Jejunum (tissue), 1 donor: ENCODE measurements around the gene HBS1L.

DNA sequence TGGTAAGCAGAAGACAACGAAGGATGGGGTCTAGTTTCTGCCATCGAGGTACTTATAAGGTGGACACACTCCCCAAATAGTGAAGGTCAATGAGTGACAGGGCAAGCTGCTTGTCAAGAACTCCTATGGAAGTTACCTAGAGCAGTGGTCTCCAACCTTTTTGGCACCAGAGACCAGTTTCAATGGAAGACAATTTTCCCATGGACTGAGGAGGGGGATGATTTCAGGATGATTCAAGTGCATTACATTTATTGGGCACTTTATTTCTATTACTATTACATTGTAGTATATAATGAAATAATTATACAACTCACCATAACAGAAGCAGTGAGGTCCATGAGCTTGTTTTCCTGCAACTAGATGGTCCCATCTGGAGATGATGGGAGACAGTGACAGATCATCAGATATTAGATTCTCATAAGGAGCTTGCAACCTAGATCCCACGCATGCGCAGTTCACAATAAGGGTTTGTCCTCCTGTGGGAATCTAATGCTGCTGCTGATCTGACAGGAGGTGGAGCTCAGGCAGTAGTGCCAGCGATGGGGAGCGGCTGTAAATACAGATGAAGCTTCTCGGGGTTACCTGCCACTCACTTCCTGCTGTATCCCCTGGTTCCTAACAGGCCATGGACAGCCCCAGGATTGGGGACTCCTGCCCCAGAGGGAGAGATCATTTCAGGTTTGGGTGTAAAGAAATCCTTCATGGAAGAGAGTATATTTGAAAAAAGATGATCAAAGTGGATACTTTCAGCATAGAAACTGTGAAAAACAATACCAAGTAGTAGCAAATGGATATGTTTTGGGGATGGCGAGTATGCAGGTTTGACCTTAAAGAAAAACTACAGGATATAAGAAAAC, 139.5 kb upstream of the TCF21 start:
- PRO-cap, result no peak

GRCh38 chr6:133761733-133762130, 127.2 kb upstream of the TCF21 start:
- PRO-cap, result no peak

- PRO-cap, result no peak
Observed at GRCh38 chr6:133767242-133767807, 121.6 kb upstream of the TCF21 start.

DNA sequence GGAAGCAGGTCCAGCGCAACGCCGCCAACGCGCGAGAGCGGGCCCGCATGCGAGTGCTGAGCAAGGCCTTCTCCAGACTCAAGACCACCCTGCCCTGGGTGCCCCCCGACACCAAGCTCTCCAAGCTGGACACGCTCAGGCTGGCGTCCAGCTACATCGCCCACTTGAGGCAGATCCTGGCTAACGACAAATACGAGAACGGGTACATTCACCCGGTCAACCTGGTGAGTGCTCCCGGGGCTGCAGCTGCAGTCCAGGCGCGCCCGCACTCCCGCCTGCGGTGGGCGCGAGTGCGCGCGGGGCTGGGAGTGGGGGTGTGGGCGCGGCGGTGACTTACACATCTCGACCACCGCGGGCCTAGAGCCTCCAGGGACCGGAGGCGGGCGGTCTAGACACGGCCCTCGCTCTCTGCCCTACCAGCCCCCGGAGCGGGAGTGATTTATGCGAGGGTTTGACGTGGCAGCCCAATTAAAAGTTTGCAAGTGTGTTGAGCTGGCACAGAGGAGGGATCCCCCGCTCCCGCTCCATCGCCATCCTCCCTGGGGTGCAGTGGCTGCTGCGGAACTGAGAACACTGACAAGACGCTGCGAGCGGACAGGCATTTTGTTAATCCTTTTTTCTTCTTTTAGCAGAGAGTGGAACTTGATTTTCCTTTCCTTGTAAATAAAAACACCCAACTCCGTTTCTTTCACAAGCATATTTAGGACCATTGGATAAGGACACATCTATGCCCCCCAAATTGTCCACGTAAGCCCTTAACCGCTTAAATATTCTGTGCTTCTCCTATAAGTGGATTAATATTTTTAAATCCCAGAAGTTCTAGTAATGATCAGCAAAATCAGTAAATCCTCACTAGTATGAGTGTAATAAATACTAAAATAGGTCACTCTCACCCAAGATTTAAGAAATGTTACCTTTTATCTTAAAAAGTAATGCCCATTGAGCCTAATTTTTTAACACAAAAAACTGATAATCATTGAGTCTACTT, 1.0 kb downstream of the TCF21 start:
- PRO-cap, result bidirectional peak, plus-strand start at position 360 of the sequence, minus-strand start at position 277 of the sequence

DNA sequence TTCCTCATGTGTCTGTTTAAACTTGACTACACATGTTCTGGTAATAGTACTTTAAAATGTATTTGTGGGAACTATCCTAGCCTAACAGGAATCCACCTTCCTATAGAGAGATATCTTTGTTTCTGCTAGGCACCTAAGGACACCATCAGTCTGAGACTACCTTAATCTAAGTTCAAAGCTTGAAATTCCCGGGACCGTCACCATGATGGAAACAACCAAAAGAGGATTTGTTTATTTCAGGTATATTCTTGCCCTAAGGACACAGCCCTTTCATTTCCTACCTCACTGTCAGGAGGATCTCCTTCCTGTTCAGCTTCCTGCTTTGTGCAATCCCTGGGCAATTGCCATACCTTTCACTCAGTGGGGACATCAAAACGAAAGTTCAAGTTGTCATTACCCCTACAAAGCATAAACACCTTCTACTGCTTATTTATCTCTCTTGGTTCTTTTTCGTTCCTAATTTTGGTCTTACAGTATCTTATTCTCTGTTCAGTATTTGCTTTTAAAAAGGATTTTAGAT, 13.3 kb upstream of the TBPL1 start:
- PRO-cap, result no peak

- PRO-cap, result unidirectional peak, minus-strand start at chr6:134166566
Observed at GRCh38 chr6:134166281-134166670, 113.9 kb upstream of the SLC2A12 start.

- PRO-cap, result no peak
Observed at GRCh38 chr6:134516949-134517744, 199.2 kb upstream of the SGK1 start.

DNA sequence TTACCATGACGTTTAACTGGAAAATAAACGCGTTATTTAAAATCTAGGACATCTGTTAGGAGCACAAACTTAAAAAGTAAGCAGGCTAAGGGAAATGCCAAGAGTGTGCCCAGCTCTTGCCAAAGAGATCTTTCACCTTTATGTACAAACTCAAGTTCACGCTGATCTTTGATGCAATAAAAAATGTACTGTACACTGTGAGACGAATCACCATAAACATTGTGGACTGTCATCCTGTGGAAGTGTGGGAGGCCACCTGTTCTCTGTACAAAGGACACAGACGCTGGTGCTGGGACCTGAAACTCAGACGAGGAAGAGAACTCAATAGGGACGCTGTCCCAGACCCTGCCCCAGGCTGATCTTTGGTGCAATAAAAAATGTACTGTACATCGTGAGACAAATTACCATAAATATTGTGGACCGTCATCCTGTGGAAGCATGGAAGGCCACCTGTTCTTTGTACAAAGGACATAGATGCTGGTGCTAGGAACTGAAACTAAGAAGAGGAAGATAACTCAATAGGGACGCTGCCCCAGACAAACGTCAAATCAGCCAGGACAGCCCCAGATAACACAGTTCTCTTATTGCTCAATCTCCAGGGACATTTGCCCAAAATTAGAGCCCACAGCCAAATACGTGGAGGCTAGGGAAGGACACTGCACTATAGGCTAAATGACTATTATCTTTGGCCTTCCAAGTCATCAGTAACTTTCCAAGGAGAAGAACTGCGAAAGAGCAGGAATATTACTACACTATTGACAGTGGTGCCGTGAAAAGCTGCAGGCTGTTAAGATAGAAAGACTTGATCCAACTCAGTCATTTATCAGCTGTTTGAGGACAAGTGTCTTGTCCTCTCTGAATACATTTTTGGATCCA, 312.8 kb upstream of the SGK1 start:
- PRO-cap, result unidirectional peak, plus-strand start at position 306 of the sequence

DNA sequence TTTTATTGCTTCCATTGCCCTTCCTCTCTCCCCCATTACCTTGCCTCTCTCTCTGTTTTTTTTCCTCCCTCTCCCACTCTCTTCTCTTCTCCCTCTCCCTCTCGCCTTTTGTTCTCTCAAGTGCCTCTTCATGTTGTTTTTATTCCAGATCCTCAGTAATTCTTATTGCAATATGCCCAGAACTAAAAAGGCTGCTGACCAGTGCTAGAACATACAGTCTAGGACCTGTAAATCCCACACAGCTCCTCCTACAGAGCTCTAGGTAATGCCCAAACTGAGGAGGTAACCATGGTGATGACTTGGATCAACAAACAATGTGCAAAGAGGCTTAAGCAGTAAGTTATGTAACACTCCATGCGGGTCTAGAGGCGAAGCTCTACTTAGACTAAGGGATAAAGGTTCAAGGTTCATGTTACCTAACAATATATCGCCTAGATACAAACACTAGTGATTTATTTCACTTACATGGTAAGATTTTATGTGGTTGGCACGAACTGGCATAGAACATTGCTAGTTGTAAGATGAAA, 242.6 kb downstream of the ALDH8A1 start:
- PRO-cap, result bidirectional peak, plus-strand start at position 348 of the sequence, minus-strand start at position 246 of the sequence

GRCh38 chr6:135053986-135055119, at the start of gene HBS1L:
HBS1L (minus strand) TSS chr6:135054822.
- PRO-cap, result unidirectional peak, plus-strand start at chr6:135054570; bidirectional peak, plus-strand start at chr6:135054994, minus-strand start at chr6:135054819

GRCh38 chr6:135055120-135055767, 622 bp upstream of the HBS1L start:
- PRO-cap, result no peak

GRCh38 chr6:135110040-135110335, 55.4 kb upstream of the HBS1L start:
- PRO-cap, result no peak

GRCh38 chr6:135186295-135187490, 5.6 kb downstream of the MYB start:
- PRO-cap, result no peak

DNA sequence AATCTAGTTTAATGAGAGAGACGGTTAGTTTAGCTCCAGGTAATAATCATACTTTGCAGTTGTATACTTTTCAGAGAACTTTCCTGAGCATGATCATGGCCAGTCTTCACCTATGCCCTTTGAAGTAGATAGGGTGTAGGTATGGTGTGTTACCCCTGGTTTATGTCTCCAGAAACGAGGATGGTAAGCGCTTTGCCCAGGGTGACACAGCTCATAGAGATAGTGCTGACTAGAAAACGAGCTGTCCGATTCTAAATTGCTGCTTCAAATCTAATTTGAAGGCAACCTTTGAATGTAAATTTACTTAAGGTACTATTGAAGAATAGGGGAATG, 11.4 kb downstream of the MYB start:
- PRO-cap, result no peak

DNA sequence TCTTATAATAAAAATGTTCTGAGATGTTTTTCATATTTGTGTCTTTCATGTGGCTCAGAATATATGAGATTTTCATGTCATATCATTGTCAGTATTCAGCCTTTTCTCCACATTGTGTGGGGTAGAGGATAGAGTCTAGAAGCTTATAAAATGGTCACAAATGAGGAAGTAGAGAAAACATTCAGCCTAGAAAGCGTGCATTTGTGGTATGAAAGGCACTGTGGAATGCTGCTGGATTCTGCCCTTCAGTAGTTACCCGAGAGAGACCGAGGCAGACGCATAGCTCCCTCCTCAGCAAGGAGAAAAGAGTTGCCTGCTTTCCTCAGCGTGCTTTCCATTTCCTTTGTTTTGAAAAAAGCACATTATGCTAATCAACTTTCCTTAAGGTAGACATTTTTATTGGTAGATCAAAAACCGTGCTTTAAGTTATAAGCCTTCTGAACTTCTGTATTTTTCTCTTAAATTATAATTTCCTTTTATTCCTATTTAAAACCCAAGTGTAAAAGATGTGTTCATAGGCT, 28.7 kb downstream of the MYB start:
- PRO-cap, result no peak

GRCh38 chr6:135218250-135219216, 37.4 kb downstream of the MYB start:
- PRO-cap, result no peak

DNA sequence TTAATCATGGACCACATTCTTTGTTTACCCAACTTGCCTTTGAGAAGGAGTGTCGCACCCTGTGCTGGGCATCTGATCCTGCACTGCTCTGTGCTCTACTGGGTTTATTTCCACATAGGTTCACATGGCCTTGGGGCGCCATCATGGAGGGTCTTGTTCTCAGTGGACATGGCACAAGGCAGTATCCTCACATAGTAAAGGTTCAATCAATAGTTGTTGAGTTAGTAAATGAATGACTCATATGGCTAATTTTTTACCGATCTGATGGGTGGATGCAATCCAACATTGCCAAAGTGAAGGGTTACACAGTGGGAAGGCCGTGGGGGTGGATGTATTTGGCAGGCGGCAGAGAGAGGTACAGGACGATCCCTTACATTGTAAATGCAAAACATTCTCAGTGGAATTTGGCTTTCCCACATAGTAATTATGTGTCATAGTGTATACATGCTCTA, 21.1 kb upstream of the PDE7B start:
- PRO-cap, result no peak

DNA sequence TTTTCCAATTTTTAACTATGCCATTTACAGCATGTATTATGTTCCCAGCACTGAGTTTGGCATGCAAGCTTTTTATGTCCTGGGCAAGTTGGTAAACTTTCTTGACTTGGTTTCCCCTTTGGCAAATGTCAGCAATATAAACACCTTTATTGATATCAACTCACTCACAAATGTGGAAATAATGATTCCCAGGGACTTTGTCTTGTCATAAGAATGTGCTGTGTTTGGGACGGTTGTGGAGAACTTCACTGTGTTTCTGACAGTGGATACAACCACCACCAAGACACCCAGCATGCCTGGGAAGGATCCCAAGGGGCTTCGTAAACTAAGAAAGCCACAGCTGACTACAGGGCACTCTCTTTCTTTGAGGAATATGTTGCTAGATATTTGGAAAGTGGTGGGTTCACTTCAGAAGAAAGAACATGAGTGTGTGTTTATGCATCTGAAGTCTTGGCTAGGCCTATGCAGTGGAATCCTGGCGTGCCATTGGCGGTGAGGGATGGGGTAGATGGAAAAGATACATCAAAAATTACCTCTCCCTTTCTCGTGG, 187.5 kb downstream of the PDE7B start:
- PRO-cap, result no peak

- PRO-cap, result no peak
Observed at GRCh38 chr6:136088772-136089266, 161.3 kb downstream of the MTFR2 start.

DNA sequence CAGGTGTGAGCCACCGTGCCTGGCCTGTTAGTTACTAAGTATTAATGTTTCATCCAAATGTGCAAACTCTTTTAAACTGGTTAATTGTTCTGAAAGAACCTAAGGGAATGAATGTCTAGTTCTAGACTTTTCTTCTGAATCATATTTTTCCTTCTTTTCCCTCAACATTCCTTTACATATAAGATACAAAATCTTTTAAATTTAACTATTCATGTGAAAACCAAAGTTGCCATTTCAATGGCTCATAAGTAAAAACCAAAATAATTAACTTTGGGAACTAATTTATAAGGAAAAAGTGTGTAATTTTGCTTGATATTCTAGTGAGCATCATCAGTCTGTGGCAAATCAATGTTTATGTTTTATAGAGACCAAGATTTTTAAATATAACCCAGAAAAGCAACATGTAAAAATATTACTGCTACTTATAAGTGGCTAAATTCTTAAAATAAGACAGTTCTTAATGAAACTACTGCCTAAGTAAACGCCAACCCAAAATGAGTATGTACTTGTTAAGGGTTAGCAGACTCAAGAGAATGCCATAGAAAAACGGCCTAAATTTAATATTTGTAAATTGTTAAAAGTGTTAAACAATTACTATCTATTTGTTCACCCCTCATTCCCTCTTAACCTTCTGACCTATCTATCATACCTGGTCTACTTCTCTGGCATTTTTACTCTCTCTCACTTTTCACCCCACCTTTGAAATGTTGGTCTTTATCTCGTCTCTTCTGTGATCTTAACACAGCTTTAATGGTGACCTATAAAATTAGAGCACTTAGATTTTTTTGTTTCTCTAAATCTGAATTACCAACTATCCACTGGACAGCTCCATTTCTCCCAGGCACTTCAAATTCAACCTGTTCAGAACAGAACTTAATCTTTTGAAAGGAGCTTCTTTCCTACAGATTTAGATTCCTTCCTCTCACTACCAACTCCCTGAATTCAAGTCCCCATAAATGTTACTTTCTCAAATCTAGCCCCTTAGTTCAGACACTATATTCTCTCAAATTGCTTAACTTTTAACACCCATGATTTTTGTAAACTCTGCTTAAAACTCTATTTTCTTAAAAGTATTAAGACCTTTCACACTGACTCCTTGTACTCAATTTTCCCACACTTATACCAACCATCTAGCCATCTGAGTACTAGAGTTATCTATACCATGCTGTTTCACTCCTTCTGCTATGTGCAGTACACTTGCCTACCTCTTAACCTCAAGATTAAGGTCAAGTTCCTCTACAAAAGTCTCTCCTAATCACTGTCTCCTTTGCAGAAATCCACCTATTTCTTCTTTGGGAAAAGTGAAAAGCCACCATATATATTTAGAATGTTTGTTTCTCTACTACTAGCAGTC, 14.8 kb upstream of the MTFR2 start:
- PRO-cap, result no peak